Vein endothelial cell (primary cell): Measurements from ENCODE around the genes SPNS3 and GLTPD2.

GRCh38 chr17:3953489-3953982, 10.7 kb downstream of the ATP2A3 start:
- CAGE, long polyA plus RNA = no peak

DNA sequence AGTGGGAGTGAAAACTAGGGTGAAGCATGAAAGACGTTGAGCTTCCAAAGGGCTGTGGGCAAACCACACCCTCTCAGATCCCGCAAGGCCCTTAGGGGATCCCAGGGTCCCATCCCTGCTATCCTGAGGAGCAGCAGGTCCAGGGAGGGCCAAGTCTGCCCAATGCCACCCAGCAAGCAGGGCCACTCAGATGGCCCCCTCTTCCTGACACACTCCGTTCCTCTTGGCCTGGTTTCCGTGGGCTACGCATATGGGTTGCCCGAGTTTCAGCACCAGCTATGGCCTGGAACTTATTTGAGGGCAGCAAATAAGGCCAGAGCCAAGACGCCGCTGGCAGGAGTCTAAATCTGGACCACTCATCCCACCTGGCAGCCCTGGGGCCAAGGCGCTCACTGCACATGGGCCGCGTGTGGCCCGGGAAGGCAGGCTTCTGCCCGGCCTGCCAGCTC, 4.2 kb downstream of the ATP2A3 start:
- CAGE, long polyA plus RNA = no peak

- CAGE, long polyA plus RNA = no peak
These were observed 894 bp downstream of the ATP2A3 start for GRCh38 chr17:3963152-3963934.

DNA sequence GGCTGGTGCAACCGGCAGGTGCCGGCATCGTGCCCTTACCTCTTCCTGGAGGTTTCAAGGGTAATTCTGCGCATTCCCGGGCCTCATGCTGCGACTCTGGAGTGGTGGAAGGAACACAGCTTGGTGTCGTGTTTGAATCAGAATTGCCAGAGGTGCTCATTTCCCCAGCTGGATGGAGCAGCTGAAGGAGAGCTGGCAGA, 16.2 kb upstream of the ATP2A3 start:
- CAGE, long polyA plus RNA = no peak

DNA sequence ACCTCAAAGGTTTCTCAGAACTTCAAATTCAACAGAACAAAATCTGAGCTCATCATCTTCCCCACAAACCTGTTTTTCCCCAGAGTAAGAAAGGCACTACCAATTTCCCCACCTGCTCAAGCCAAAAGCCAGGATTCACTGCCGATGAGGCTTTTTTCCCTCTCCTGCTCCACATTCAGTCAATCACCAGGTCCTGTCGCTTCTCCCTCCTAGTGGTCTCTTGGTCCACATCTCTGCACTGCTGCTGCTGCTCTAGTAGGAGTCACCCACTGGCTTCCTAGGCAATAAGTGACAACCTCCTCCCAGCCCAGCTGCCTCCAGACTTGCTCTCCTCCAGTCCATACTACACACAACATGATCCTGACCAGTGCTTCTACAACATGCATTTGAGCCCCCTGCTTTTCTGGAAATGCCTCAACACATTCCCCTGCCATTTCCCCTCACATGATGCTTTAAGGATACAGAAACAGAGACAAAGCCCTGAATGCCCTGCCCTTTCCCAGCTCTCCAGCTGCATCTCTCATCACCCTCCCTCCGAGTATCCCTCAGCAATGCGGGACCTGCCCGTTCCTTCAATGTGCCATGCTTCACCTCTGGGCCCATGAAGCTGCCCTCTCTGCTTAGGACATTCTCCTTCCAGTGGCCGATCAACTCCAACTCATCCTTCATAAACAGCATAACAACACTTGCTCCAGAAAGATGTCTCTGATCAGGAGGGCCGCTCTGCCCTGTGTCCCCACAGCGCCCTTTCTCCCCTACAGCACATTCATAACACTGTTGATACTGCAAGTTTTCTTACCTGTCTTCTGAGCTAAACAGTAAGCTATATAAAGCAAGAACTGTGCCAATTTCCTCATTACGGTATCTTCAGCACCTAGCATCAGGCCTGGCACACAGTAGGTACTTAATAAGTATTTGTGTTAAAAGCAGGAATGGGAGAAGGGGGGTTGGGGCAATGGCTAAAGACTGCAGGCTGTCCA, 48.0 kb downstream of the ZZEF1 start:
- CAGE, long polyA plus RNA = no peak

DNA sequence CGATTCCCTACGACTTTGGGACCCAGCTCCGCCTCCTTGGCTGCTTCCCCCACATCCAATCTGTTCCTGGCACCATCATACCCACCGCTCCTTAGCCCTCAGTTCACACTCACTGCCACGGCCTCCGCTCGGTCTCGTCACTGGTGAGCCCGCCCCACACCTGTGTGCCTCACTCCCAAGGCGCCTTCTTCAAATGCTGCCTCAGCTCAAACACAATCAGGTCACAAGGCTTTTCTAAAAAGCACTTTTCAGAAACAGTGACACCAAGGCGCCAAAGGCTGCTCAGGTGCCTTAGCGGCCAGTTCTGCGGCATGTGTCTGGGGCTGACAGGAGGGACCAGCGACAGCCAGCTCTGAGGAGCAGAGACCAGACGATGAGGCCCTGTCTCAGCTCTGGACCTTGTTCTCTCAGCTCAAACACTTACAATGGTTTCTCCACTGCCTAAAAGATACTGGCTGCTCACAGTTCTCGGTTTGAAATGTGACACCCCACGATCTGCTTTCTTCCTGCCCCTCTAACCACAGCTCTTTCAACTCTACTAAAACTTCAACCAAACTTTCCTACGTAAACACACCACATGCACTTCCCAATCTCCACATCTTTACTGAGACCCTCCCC, 33.1 kb downstream of the CYB5D2 start:
- CAGE, long polyA plus RNA = no peak

- CAGE, long polyA plus RNA = no peak
These were observed 29.9 kb upstream of the ANKFY1 start for GRCh38 chr17:4293568-4294183.

DNA sequence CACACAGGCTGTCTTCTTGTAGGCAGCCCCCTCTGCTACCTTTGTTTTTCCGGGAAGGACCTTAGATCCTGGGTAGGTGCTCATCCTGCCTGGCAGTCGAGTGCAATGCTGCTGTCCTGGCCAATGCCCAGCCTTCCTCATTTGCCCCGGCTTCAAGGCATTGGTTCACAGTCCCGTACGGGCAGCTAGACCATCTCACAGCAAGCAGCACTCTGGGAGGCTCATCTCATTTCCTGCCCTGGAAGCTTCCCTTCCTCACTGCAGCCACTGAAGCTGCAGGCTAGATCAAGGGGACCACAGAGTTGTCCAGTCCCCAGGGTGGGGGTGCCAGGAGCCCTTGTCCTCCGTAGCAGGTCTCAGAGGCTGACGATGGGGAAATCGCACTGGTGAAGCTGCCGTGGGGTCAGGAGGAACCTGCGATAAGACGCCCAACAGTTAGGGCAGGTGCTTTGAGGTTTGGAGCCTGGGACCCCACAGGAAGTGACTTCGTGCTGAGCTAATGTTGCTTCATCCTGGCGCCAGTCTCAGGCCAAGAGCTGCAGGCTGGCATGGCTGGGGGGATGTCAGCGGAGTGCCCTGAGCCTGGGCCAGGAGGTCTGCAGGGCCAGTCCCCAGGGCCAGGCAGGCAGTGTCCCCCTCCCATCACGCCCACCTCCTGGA, at the start of gene SPNS3:
TSS of gene SPNS3 (plus strand) at position 521 of the 660 bp plus-strand sequence.
- CAGE, long polyA plus RNA = no peak

DNA sequence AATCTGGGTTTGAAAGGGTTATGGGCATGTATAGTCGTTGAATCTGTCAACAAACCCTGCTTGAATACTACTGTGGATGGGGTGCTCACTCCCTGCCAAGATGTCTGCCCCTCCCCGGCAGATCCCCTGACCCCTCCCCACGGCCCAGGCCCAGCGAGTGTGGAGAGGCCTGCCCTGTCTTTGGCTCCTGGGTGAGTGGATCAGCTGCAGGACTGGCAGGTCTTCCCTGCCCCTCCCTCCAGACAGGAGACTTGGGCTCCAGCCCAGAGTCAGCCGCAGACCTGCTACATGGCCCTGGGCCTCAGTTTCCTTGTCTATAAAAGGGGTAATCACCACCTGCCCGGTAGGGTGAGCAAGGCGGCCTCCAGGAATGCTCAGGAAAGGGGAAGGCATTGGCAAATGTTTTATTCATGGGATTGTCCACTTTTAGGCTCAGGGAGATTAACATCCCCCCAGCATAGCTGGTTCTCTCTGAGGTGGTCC, 18.6 kb upstream of the SPNS2 start:
- CAGE, long polyA plus RNA = no peak

GRCh38 chr17:4512711-4513251, 14.1 kb downstream of the SPNS2 start:
- CAGE, long polyA plus RNA = no peak

DNA sequence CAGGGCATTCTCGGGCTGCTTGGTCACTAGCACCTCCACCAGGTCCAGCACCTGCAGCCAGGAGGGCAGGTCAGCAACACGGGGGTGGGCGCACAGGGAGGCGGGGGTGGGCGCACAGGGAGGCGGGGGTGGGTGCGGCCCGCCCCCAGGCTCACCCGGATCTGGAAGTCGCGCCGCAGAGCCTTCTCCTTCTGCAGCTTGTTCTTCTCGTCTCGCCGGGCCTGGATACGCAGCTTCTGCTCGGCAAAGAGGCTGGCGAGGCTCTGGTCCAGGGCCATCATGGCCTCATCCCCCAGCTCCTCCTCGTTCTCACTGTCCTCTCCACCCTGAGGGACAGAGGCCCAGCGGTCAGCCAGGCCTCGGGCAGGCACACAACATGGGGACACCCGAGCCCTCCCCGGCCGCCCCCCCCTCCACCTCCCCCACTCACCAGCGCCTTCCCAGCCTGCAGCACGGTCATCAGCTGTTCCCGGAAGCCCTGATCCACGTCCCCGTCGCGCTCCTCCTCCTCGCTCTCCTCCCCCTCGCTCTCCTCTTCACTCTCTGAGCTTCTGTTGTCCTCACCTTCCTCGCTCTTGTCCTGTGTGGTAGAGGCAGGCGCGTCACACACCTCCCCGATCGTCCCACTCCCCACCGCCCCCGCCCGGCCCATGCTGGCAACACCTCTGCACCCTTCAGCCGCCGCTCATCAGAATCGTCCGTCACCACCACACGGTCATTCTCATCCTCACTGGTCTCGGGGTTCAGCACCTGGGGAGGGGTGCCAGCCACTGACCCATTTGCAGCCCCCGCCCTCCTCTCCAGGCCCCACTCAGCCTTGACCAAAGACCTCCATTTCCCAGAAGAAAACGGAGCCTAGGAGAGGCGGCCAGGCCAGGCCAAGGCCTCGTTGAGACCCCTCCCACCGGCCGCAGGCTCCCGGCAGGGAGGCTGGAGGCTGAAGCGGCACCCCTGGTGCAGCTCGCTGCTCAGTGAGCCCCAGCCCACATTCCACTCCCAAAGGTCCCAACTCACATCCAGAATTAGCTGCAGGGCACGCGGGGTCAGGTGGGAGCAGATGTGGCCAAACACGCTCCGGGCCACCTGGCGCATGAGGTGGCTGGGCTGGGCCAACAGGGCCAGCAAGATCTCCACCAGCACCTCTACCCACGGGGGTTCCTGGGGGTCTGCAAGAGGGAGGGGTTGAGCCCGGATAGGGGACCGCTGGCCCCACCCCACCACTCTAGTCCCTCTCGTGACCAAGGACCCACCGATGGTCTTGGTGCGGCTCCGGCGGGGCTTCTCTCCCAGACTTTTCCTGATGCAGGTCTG, 10.1 kb downstream of the MYBBP1A start:
- CAGE, long polyA plus RNA = no peak

- CAGE, long polyA plus RNA = no peak
These were observed 10.5 kb upstream of the SMTNL2 start for GRCh38 chr17:4573724-4574286.

DNA sequence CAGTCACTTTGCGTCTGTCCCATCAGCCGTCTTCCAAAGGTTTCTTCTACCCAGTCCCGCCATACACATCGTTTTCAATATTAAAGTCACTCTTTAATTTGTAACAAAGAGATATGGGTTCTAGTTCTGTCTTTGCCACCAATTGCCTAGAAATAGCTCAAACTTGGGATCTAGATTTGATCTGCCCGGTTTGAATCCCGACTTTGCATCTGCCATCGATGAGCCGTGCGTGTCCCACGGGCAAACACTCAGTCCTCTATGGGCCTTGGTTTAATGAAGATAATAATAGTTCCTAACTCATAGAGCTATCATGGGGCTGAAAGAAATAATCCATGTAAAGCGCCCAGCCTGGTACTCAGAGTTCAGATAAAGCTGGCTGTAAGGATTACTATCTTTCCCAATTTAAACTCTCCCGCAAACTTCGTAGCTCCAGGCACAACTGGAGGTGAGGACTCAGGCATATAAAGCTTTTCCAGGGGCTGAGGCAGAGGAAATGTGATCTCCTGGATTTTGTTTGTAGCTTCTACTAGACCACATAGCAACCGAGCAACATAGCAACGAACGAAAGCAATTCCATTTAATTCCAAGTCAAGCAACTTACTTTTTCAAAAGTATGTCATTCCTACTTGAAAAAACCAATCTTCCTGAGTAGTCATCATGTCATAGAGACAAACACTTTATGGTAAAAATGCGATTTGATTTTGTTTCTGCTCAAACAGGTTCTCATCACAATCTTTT, 16.3 kb downstream of the ALOX15 start:
- CAGE, long polyA plus RNA = no peak

GRCh38 chr17:4639370-4639751, 2.1 kb downstream of the ALOX15 start:
- CAGE, long polyA plus RNA = no peak

GRCh38 chr17:4671773-4672126, 30.3 kb upstream of the ALOX15 start:
- CAGE, long polyA plus RNA = no peak

- CAGE, long polyA plus RNA = no peak
These were observed 715 bp upstream of the ZMYND15 start for GRCh38 chr17:4738737-4739498.

DNA sequence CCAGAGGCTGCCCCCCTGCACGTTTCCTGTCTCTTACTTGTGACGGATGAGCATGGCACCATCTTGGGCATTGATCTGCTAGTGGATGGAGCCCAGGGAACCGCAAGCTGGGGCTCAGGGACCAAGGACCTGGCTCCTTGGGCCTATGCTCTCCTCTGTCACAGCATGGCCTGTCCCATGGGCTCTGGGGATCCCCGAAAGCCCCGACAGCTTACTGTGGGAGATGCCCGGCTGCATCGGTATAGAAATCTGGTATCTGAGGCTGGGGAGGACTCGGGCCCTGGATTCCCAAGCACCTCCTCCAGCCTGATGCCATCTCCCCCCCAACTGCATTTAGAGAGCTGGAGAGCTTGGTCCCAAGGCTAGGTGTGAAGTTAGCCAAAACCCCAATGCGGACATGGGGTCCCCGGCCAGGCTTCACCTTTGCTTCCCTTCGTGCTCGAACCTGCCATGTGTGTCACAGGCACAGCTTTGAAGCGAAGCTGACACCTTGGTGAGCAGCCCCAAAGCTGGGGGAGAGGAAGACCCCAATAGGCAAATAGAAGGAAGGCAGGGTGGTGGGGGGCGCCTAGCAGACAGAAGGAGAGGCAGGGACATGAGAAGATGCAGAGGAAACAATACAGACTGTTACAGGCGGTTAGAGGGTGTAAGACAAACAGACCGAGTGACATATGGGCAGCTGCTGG, 2.0 kb upstream of the CXCL16 start:
- CAGE, long polyA plus RNA = no peak

- CAGE, long polyA plus RNA = no peak
These were observed 10.9 kb upstream of the CXCL16 start for GRCh38 chr17:4750637-4750991.

DNA sequence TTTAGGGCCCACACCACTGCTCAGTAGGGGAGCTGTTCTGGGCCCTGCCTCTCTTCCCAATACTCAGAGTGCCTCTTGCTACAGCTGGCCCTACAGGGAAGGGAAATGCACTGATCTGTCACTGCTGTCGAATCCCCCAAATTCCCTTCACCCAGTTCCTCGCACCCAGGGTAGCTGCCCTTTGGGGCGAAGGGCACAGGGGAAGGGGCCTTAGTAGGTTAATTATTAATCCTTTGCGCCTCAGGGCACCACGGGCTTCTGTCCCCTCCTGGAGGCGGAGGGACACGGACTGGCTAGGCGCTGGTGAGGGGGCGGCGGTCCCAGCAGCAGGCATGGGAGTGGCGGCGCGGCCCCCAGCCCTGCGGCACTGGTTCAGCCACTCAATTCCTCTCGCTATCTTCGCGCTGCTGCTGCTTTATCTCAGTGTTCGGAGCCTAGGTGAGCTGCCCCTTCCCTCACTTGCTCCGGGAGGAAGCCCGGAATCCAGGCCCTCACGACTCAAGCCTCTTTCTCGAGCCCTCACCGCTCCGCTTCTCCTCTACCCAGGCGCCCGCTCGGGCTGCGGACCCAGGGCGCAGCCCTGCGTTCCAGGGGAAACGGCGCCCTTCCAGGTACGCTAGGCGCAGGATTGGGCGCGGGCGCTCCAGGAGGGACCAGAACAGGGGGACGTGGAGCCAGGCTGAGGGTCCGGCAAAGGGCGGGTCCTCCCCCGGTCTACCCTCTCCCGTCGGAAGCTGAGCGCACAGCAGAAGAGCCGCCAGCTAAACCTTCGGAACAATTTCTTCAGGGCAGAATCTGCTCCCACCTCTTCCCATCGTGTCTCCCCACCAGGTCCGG, at the start of gene GLTPD2:
TSS of gene GLTPD2 (plus strand) at position 285 of the 837 bp plus-strand sequence.
- CAGE, long polyA plus RNA = no peak

DNA sequence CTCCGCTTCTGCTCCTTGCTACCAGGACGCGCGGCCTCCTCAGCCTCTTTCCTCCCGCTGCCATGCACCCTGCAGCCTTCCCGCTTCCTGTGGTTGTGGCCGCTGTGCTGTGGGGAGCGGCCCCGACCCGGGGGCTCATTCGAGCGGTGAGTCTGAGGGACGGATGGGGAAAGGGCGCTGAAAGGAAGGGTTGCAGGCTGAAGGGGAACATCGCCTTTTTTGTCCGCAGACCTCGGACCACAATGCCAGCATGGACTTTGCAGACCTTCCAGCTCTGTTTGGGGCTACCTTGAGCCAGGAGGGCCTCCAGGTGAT, 737 bp downstream of the RNF167 start:
- CAGE, long polyA plus RNA = no peak